Body of pancreas (tissue), 2 donors: ENCODE measurements around a stretch of chr5.

DNA sequence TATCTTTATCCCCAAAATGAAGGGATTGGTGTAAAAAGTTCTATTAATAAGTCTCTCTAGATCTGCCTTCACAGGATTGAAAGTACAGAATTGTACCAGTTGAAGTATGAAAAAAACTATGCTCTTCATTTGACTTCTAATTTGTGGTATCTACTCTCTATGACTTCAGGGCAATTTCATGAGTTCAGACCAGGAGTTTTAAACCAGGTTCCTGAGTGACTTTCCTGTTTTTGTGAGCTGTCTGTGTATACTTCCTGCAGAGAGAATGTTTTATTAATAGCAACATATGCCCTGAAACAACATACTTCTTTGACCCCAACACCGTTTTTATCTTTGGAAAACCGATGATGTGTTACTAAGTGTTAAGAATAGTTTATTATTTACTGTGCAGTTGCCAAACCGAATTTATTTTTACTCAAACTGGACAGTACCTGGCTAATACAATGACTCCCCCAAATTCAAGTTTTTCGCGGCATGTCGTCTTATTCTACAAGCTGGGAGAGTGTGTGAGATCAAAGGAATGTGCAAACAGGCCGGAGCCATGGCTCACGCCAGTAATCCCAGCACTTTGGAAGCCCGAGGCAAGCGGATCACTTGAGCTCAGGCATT, 58.8 kb upstream of the ERBIN start:
- PRO-cap, result no peak
- RAMPAGE, long total RNA, 2 experiments, result no peak in any of the 2 experiments

DNA sequence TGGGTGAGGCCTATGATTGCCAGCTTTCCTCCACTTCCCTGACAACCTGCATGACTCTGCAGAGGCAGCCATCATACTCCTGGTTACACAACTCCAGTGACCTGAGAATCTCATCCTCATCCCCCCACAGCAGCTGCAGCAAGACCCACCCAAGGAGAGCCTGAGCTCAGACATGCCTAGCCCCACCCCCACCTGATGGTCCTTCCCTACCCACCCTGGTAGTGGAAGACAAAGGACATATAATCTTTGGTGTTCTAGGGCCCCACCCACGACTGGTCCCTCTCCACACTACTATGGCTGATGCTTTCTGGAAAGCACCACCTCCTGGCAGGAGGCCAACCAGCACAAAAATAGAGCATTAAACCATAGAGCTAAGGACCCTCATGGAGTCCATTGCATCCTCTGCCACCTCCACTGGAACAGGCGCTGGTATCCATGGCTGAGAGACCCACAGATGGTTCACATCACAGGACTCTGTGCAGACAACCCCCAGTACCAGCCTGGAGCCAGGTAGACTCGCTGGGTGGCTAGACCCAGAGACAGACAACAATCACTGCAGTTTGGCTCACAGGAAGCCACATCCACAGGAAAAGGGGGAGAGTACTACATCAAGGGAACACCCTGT, 42.9 kb upstream of the SREK1 start:
- PRO-cap, result no peak
- RAMPAGE, long total RNA, 2 experiments, result no peak in any of the 2 experiments

- PRO-cap, result no peak
- RAMPAGE, long total RNA, 2 experiments, result no peak in any of the 2 experiments
Measured at GRCh38 chr5:66742039-66742524, 145.9 kb downstream of the MAST4 start.

- PRO-cap, result no peak
- RAMPAGE, long total RNA, 2 experiments, result no peak in any of the 2 experiments
Measured at GRCh38 chr5:66810726-66811281, 214.6 kb downstream of the MAST4 start.

DNA sequence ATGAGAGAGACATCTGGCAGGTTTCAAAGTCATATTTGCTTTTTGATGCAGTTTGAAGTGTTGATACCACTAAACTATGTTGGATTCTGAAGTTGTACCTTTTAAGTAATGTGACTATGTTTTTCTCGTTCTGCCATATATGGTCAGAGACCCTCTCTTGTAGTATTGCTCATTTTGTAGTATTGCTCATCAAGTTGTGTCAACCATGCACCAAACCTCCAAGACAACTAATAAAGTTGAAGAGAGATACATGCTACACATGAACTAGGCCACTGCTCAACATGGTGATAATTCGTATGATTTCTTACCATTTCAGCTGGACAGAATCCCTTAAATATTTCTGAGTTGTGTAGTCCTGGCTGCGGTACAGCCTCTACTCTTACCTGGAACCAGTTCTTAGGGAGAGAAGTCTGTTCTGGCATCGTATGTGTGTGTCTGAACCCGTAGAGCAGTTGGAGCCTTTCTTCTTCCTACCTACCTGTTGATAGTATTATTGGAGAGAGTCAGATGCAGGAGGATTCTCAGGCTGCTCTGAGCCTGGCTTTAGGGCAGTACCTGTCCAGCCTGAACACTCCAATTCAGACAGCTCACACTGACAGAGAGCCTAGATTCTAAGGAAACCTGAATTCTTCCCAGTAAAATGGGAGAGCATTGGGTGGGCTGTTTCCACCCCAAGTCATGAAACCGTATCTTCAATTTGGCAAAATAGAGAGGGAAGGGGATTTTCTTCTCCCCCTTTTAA, 190.2 kb downstream of the CD180 start:
- PRO-cap, result no peak
- RAMPAGE, long total RNA, 2 experiments, result no peak in any of the 2 experiments

- PRO-cap, result no peak
- RAMPAGE, long total RNA, 2 experiments, result no peak in any of the 2 experiments
Measured at GRCh38 chr5:67016453-67017113, 180.0 kb downstream of the CD180 start.

DNA sequence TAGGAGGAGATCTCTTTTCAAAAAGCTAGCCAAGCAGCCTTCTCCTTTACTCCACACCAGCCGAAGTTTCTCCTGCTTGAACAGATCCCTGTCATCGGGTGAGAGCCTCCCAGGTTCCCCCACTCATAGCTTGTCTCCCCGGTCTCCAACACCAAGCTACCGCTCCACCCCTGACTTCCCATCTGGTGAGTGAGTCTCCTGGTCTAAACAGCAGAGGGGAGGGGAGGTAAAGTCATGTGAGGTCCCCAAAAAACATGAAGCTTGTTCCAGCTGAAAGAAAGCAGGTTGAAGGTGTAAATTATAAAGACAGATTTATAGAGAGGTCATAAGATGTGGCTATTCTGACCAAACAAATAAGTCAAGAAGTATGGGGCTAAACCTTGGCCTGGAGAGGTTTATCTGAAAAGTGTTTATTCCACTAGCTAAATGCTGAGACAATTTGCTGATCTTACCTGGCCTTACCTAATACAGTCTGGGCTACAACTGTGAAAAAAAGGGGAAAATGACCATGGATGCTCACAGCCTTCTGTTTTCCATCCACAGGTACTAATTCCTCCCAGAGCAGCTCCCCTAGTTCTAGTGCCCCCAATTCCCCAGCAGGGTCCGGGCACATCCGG, 33.9 kb downstream of the CD180 start:
- PRO-cap, result no peak
- RAMPAGE, long total RNA, 2 experiments, result no peak in any of the 2 experiments

DNA sequence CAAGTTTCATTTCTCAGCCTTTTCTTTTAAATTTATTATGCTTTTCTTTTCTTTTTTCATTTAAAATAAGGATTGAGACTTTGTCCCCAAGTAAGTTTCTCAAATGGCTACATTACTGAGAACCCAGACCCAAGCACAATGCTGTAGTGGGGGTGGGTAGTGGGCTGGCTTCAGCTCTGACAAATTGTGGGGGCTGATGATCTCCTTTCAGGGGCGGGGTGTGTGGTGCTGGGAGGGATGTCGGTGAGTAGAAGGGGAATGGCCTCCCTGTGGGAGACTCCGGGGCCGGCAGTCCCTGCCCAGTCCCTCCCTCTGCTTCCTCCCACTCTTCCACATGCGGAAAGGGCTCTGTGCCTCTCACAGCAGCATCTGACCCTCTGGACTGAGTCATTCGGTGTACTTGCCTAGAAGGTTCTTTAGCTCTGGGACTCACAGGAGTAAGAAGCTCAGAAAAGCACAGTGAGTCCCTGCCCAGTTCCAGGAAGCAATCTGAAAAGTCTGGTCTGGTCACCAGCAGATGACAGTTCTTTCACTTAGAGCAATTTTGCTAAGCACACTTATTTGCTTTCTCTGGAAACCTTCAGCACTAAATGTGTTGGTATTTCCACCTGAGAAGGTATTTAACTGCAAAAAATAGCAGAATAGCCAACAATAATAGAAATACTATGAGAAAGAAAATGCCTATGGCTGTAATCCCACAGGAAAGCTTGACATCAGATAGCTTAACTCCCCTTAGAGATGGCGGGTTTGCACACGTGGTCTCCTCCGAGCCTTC, 14.1 kb downstream of the CD180 start:
- PRO-cap, result no peak
- RAMPAGE, long total RNA, 2 experiments, result no peak in any of the 2 experiments

GRCh38 chr5:67491074-67491405, 294.4 kb upstream of the CD180 start:
- PRO-cap, result no peak
- RAMPAGE, long total RNA, 2 experiments, result no peak in any of the 2 experiments

GRCh38 chr5:67548562-67549142, 352.1 kb upstream of the CD180 start:
- PRO-cap, result no peak
- RAMPAGE, long total RNA, 2 experiments, result no peak in any of the 2 experiments

- PRO-cap, result no peak
- RAMPAGE, long total RNA, 2 experiments, result no peak in any of the 2 experiments
Measured at GRCh38 chr5:67659249-67659649, 462.6 kb upstream of the CD180 start.

DNA sequence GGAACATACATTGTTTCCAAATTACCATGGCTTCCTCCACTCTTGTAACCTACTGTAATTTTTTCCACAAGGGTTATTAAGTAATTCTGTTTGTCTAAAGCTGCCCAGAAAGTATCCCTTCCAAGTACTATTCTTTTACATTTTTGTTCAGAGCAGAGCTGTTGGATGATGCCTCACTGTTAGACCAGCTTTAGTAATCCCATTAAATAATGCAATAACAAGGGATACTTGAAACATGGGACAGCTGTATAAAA, 483.6 kb upstream of the CD180 start:
- PRO-cap, result no peak
- RAMPAGE, long total RNA, 2 experiments, result no peak in any of the 2 experiments

- PRO-cap, result no peak
- RAMPAGE, long total RNA, 2 experiments, result no peak in any of the 2 experiments
Measured at GRCh38 chr5:67799693-67800105, 415.9 kb upstream of the PIK3R1 start.

DNA sequence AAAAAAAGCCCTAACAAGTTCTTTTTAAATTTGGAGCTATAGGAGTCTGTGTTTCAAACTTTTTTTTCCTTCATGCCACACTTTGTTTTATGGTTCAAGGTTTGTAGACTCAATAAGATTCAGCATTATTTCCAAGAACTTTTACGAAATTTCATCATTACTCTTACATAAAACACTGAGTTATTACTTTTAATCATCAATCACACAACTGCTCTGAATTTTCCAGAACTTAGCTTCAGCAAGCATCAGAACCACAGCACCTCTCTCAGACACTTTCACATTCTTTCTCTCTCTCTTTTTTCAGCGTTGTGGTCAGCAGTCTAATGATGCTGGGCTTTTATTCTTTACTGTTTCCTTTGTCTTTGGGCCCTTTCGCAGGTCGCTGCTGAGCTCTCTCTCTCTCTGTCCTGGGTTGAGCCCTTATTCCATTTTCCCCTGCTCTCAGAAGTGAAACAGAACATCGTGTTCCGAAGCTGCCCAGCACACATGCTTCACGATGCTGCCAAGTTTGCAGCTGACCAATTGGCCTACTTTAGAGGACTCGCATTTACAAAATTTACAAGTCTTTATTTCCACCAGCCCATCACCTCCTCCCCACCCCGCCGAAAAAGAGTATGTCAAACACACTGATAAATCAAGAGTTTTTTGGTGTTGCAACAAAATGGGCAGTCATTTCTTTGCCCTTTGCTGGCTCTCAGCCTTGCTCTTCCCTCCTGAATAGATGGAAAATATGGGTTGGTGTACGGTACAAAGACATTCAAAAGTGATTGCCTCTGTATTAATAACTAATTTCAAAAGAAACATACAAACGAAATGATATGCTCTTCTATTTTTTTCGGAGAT, 44.5 kb upstream of the PIK3R1 start:
- PRO-cap, result unidirectional peak, minus-strand start at position 414 of the sequence
- RAMPAGE, long total RNA, 2 experiments, result no peak in any of the 2 experiments

DNA sequence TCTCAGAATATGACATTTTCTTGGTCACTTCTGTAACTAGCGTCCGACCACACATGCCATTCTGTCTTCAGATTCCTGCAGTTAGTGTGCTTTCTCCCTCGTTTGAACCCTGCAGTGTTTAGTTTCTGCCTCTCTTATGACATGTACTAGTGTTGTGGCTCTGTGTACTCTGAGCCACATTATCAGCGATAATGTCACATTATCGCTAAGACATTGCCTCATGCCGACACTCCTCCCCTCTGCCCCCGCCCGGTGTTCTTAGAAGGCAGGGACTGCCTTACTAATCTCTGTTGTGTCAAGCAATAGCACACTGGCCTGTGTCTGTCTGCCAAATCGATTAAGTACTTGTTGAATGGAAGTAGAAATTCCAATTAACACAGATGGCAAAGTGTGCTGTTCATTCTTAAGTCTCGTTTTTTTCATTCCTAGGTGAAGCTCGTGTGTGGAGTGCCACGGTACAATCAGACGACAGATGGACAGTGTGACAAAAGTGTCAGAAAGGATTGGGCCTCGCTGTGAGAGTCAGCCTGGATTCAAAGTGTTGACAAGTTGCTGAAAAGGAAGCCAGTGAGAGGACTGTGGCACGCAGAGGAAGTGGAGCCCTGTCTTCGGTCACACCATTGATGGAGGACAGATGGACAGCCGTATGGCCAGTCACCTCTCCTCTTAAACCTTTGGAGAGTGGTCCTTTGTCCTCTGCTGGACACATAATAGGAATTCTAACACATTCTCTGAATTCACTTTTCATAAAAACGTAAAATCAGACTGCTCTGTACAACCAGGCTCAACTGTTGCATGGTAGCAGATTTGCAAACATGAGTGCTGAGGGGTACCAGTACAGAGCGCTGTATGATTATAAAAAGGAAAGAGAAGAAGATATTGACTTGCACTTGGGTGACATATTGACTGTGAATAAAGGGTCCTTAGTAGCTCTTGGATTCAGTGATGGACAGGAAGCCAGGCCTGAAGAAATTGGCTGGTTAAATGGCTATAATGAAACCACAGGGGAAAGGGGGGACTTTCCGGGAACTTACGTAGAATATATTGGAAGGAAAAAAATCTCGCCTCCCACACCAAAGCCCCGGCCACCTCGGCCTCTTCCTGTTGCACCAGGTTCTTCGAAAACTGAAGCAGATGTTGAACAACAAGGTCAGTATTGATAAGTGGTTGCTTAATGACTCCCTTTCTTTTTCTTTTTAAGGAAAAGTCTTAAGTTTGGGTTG, 10.7 kb downstream of the PIK3R1 start:
- PRO-cap, result no peak
- RAMPAGE, long total RNA, 2 experiments, result no peak in any of the 2 experiments

- PRO-cap, result bidirectional peak, plus-strand start at chr5:68288446, minus-strand start at chr5:68288418
- RAMPAGE, long total RNA, 2 experiments, result no peak in any of the 2 experiments
Measured at GRCh38 chr5:68287934-68288913, 72.7 kb downstream of the PIK3R1 start.

DNA sequence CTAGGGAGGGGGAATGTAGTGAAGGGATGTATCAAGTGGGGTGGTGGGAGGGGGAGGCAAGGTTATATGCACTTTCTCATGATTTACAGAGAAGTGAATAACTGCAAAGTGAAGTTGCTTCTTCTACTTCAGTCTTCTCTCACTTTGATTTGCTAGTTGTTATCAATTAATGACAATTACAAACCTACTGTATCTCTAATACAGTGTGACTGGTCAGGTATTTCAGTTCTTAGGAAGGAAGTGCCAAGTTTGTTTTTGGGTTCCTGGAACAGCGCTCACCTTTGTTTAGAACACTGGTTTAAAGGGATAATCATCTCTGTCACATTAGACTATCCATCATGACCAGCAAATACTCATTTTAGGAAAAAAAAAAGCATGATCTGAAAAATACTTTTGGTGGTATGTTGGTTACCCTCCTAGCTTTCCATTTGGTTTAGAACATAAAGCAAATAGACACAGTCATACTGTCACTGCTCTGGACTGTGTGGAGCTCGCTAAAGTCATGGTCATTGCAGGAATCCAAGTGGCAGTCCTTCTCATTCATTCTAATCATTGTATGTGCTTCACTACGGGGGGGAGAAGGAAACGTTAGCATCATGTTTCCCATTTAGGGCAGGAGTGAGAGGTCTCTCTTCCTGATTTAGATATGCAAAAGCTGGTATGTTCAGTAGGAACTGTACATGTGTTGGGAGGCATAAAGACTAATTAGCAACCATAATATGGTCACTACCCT, 83.5 kb downstream of the PIK3R1 start:
- PRO-cap, result no peak
- RAMPAGE, long total RNA, 2 experiments, result no peak in any of the 2 experiments

DNA sequence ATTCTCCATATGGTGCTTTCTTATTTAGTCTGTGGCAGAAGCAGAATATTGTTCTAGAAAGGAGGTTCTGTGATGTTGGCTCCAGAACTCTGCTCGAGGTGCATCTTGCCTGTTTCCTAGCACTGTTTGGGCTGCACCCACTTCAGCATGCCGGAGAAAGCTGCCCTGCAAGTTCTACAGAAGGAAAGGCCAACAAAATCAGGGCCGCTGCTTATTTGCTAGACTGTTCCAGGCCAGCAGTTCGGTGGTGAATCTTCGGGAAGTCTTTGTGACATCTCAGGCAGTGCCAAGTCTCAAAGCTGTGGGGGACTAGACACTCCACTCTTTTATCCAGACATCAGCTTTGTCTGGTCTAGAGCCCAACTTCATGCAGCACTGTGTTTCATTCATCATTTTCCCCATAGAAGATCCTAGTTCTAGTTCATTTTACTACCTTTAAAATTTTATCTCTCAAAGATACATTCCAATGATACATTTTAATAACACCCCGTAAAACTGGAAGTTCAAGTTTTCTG, 91.1 kb downstream of the PIK3R1 start:
- PRO-cap, result no peak
- RAMPAGE, long total RNA, 2 experiments, result no peak in any of the 2 experiments

DNA sequence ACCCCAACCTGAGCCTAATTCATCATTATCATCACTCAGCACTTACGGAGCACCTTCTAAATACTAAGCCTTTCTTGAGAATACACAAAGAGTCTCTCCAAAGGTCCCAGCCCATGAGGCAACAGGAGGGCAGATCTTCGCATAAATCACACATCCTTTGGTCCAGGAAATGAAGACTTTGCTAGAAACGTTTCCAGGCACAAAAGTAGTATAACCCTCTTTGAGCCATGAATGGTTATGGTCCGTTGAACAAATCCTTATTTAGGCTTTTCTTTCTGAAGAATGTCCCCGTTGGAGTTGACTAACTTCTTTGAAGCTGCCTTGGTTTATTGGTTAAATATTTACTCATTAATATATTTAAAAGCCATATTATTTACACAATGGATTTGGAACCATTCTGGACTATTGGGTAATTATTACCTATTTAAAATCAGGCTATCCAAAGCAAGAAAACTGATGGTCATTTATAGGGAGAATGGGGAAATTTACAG, 347.7 kb upstream of the SLC30A5 start:
- PRO-cap, result no peak
- RAMPAGE, long total RNA, 2 experiments, result no peak in any of the 2 experiments

GRCh38 chr5:69026607-69026980, 67.2 kb upstream of the SLC30A5 start:
- PRO-cap, result no peak
- RAMPAGE, long total RNA, 2 experiments, result no peak in any of the 2 experiments